A172 (cell line): ENCODE measurements around the gene CRACDL.

DNA sequence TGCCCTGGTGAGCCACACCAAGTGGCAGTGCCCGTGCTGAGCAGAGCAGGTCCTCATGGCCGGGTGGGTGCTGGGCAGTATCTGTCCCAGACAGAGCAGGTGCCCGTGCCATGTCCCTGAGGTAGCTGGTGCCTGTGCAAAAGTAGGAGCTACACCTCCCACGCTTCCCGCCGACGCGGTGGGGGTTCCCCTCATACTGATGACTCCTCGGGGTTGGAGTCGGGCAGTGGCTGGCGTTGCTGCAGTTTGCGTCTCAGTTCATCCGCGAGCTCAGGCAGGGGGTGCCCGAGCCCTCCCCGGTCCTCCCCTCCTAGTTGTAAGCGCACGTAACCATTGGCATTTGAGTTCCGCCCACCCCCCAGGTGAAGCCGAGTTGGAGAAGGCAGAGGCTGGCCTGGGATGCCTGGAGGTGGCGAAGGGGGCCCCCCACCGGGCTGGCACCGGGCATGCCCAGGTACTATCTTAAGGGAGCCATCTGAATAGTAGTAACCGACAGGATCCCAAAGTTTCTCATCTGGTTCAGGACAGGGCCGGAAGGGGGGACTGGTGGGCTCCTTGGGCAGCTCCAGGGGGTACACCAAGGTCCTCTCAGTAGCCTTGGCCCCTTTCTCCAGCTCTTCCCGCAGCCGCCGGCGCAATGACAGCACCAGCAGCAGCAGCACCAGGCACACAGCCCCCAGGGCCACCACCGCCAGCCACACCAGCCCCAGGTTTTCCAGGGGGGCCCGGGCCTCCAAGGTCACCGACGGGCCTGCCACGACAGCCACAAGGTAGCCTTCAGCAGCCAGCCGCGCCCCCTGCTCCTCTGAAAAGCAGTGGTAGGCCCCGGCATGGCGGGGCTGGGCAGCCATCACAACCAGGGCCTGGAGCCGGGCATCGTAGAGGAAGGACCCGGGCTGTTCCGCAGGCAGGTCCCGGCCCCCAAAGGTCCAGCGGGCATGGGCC, 2.9 kb upstream of the ANKRD39 start:
- RAMPAGE, long total RNA, result no peak

- RAMPAGE, long total RNA, result no peak
Measured at GRCh38 chr2:96881469-96882024, 11.7 kb upstream of the SEMA4C start.

DNA sequence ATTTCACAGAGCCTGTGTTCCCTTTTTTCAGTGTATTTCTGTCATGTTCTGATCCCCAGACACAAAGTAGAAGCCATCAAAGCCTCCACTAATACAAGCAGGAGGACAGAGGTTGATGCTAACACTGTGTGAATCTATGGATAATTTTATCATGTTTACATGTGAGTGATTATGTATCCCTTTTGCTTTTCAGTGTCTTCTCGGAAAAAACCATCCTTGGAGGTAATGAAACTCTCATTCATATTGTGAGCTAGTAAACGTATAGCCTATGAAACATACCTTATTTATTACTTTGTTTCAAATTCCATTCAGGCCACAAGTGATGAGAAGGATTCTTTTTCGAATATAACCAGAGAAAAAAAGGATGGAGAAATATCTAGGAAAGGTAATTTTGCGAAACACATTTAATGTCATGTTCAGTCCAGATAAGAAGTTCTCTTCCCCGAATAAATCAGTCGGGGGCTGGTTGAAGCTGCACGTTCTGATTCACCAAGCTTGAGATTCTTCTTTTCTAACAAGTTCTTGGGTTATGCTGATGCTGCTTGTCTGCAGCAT, 87.3 kb downstream of the ANKRD36 start:
- RAMPAGE, long total RNA, result no peak

- RAMPAGE, long total RNA, result no peak
Measured at GRCh38 chr2:97211394-97212485, 98.8 kb downstream of the ANKRD36 start.

- RAMPAGE, long total RNA, result no peak
Measured at GRCh38 chr2:97547594-97547907, 42.1 kb downstream of the ANKRD36B start.

DNA sequence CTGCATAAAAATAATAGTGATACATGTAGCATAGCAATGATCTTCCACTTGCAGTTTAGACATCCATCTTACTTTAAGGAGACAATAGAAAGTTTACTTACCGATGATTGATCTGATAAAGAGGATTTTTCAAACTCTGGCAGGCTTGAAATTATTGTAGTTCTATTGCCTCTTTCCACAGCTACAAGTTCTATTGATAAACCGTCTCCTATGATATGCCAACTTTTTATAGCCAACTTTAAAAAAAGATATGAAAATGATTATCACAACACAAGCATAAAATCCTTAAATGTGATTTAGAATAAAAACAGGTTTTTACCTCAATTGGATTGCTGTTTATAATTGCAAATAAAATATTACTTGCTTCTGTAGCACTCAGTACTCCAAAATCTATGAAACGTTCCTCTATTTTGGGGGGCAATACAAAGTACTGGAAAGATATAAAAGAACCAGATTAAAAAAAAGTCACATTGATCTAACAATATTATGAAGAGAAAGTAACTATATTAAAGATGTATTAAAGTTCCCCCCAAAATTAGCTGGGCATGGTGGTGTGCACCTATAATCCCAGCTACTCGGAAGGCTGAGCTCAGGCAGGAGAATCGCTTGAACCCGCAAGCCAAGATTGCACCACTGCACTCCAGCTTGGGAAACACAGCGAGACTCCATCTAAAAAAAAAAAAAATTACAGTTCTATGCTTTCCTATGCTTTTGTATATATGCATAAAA, 99.1 kb downstream of the ZAP70 start:
- RAMPAGE, long total RNA, result no peak

DNA sequence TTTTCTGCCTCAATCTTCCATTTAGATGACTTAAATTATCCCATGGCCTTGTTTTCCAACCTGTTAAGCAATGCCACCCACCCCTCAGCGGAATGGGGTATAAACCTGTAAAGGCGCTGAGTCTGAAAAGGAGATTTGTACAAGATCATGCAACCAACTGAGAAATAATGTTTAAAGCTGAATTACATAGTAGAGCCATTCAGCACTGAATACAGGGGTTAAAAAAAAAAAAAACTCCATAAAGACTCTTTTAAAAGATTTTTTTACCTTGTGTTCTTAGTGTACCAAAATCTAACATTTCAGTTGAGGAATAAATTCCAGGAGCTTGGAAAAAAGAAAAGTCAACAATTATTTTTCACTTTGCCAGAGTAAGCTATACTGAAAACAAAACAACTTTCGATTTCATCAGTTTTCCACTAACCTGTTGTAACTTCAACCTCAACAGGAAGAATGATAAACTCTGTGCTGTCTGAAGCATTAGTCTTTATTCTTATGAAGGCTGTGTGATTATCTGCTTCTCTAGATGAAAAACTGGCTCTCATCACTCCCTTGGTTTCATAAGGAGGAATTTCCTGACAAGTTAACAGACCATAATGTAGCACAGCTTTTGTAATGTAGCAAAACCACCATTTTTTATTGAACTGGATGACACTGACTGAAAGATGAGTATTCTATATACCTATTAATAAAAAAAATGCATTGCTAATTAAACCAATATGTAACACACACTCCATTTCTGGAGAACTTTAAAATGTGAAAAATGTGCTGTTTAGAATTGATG, 121.2 kb downstream of the ZAP70 start:
- RAMPAGE, long total RNA, result no peak

- RAMPAGE, long total RNA, result no peak
Measured at GRCh38 chr2:98021089-98021675, 25.4 kb upstream of the TMEM131 start.

DNA sequence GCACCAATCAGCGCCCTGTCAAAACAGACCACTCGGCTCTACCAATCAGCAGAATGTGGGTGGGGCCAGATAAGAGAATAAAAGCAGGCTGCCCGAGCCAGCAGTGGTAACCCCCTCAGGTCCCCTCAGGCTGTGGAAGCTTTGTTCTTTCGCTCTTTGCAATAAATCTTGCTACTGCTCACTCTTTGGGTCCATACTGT, 52.7 kb downstream of the VWA3B start:
- RAMPAGE, long total RNA, result no peak

DNA sequence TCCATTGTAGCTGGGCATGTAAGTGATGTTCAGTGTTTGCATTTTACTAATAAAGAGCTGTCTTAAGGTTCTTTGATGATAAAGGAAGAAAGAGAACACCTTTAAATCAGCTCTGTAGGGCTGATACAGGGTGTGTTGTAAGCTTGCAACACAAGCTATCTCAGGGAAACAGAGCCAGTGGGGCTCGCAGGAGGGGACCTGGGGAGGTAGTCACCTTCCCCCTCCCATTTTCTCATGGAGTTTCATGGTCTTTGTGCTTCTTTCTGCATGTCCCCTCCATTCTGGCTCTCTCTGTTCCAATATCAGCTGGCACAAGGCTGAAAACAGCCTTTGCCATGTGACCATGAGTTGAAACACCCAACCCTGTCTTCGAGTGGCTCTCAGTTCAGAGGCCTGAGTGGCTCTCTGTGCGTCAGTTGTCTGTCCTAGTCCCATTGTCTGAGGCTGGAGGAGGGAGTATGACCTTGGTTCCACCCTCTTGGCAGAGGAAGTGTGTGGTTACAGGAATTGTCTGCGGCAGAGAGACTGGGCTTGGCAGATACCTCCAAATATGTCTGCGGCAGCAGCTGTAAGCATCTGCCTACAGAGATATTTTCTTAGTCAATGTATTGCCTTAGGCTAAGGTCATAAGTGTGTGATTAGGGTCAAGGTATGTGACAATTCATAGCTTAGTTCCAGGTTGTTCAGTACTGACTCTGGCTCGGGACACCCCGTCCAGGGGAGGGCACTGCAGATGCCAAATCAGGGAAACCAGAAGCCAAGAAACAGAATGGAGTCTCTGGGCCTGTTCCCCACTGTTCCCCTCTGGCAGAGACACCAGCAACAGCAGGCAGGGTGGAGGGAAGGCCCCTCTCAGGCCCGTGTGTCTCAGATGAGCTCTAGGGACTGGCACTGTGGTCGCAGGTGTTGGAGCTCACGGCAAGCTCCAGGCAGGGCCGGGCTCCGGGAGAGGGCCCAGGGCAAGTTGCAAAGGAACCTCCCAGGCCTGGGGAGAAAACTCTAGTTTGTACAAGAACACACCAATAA, 32.7 kb downstream of the CNGA3 start:
- RAMPAGE, long total RNA, result no peak

GRCh38 chr2:98463606-98464510, 19.2 kb downstream of the INPP4A start:
- RAMPAGE, long total RNA, result no peak

DNA sequence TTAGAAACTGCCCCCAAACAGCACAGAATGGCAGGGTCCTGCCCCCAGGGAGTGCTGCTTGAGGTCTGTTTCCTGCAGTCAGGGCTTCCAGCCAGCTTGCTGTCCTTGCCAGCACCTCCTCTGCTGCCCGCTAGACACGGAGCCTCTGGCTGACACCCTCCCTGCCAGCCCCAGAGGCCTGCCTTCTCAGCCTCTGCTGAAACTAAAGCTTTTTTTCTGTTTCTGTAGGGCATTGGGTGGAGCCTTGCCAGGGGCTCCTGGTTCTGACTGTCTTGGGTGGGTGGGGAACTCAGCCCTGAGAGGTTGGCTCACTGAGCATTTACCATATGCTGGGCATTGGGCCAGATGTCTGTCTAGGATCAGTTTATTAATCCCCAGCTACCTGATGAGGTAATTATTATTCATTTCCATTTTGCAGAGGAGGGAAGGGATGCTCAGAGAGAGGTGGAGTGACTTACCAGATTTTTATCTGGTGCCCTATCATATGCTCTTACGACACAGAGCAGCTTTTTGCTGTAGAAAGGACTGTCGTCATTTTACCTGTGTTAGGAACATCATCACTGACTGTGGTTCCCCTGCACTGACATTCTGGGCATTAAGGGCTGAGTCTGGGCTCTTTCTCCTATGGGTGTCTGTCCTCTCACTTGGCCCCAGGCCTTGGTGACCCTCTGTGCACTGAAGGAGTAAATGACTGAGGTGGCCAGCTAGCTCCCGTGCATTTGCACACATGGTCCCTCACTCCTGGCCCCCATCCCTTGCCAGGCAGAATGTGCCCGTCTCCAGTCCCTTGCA, 35.5 kb downstream of the INPP4A start:
- RAMPAGE, long total RNA, result no peak

- RAMPAGE, long total RNA, result no peak
Measured at GRCh38 chr2:98606368-98606726, 2.0 kb downstream of the COA5 start.

DNA sequence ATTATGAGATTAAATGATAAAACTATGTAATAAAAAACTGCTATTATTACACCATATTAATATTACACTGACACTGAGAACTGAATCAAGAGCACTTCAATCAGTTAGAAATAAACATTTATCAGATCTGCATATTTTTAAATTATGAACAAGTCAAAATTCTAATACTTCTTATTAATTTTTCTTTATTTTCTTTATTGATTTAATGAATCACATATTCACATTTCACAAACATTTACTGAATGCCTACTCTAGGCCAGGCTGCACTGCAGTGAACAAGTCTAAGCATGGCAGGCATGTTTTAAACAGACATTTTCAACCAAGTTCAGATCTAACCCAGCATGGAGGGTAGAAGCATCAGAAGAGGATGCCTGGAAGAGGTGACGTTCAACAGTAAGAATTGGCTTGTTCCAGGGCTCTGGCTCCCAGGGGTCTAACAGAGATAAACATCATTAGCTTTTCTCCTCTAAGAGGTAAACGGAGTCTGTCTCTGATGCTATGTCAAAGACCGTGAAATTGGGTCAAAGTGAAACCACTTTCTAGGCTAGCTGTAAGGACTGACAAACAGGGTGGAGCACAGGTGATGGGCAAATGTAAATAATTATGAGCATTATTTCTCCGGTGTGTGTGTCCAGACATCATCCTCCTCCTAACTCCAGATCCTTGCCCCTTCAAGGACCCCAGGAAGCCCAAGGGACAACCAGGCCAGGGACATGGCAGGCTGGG, 50.5 kb downstream of the UNC50 start:
- RAMPAGE, long total RNA, result no peak

DNA sequence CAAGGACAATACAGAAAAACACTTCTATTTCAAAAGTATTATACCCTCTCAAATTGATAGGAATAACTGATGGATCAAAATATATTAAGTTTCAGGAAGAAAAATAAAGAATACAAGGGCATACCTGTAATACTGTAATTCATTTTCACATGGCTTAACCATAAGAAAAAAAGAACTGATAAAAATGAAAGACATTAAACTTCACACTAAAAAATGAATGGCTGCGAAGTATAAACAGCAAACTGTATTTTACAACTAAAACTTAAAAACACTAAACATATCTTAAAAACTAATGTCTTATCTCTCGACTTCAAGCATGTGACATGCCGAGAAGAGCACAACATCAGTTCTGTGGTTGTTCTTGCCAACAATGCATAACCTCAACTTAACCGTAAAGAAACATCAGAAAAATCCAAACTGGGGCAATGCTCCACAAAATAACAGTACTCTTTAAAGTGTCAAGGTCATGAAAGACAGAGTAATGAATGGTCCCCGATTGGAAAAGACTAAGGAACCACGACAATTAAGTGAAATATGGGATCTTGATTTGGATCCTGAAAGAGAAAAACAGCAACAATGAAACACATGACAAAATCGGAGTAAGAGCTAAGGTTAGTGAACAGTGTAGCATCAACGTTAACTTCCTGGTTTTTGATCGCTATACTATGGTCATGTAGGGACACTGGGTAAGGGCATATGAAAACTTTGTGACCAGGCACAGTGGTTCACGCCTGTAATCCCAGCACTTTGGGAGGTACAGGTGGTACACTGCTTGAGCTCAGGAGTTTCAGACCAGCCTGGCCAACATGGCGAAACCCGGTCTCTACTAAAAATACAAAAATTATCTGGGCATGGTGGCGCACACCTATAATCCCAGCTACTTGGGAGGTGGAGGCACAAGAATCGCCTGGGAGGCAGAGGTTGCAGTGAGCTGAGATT, 55.1 kb downstream of the UNC50 start:
- RAMPAGE, long total RNA, result no peak

- RAMPAGE, long total RNA, result no peak
Measured at GRCh38 chr2:98766240-98766597, 35.3 kb upstream of the MGAT4A start.

DNA sequence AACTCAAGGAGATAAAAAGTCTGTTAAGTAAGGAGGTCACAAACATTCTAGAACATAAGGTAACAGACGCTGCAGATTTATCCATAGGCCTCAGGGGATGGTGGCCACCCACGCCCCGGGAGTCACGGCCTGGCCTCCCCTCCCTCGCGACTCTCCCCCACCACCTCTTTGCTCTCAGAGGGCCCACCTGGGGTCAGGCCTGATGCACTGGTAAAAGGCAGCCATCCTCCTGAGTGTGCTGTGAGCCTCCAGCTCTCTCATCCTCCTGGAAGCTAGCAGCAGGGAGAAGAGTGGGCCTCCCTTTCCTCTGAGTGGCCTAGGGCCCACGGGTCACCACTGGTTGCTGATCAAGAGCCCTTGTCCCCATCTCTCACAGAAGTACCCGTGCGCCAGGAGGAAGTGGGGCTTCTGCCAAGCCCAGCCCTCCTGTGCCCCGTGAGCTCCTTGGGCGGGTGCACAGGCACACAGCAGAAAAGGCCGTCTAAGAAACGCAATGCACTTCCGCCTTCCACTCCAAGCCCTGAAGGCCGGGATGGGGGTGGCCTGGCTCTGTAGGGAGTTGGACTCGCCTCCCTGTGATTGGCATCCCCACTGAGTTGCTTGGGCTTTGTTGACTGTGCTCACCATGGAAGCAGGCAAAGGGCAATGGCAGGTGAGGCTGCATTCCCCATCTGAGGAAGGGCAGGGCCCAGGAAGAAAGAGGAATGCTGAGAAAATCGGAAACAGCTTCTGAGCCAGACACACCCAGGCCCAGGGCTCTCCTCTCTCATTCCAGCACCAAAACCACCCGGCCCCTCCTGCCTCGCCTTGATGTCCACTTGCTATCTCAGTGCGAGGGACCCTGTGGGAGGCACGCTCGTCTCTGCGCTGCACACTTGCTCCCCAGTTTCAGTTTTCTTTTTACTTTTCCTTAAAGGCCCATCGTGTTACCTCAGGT, 66.9 kb downstream of the CRACDL start:
- RAMPAGE, long total RNA, result no peak

GRCh38 chr2:98898152-98898605, 37.8 kb downstream of the CRACDL start:
- RAMPAGE, long total RNA, result no peak

GRCh38 chr2:98935729-98936884, at the start of gene CRACDL:
CRACDL (minus strand) TSS chr2:98936225.
- RAMPAGE, long total RNA, result no peak

GRCh38 chr2:99108673-99109391, 32.7 kb upstream of the C2orf15 start:
- RAMPAGE, long total RNA, result no peak